Measurements from ENCODE around the gene BRPF3.

GRCh38 chr6:35810908-35812017 lies 6.1 kb downstream of the LHFPL5 start:
CAGE:
- cytosol, long polyA minus RNA: no peak
- cytosol, long polyA plus RNA: no peak
- long polyA plus RNA: no peak
- nucleus, long polyA minus RNA: no peak
- nucleus, long polyA plus RNA: no peak

DNA sequence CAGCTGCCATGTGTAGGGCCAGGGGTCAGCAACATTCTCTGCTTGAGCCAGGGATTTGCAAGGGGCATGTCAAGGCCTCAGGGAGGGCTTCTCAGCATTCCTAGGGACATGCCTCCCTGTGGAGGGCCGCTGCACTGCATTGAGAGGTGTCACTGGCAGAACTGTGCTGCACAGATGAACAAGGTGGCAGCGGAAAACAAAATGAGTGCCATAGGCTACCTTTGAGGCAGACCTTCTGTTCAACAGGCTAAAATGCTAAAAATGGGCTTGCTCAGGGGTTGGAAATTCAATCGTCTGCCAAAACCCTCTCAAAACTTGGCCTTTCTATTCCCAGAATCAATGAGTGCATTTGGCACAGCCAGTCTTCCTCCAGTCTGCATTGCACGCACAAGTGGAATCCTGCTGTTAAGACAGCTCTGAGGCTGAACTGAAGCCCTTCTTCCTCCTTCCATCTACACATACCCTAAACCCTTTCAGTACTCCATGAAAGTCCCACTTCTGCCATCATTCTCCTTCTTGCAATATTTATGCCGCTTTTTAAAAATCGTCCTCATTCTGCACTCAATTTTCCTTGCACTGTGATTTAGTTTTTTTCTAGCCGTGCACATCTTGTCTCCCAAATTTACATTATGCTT lies 51.7 kb upstream of the SRPK1 start:
CAGE:
- cytosol, long polyA minus RNA: no peak
- cytosol, long polyA plus RNA: no peak
- long polyA plus RNA: no peak
- nucleus, long polyA minus RNA: no peak
- nucleus, long polyA plus RNA: no peak

DNA sequence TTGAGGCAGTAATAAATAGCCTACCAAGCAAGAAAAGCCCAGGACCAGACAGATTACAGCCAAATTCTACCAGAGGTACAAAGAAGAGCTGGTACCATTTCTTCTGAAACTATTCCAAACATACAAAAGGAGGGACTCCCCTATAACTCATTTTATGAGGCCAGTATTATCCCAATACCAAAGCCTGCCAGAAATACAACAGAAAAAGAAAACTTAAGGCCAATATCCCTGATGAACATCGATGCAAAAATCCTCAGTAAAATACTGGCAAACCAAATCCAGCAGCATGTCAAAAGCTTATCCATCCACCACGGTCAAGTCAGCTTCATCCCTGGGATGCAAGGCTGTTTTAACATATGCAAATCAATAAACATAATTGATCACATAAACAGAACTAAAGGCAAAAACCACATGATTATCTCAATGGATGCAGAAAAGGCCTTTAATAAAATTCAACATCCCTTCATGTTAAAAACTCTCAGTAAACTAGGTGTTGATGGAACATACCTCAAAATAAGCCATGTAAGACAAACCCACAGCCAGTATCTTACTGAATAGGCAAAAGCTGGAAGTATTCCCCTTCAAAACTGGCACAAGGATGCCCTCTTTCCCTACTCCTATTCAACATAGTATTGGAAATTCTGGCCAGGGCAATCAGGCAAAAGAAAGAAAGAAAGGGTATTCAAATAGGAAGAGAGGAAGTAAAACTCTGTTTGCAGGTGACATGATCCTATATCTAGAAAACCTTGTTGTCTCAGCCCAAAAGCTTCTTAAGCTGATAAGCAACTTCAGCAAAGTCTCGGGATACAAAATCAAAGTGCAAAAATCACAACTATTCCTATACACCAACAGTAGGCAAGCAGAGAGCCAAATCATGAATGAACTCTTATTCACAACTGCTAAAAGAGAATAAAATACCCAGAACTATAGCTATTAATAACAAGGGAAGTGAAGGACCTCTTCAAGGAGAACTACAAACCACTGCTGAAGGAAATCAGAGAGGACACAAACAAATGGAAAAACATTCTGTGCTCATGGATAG lies 43.4 kb upstream of the MAPK13 start:
CAGE:
- cytosol, long polyA minus RNA: no peak
- cytosol, long polyA plus RNA: no peak
- long polyA plus RNA: no peak
- nucleus, long polyA minus RNA: no peak
- nucleus, long polyA plus RNA: no peak

CAGE:
- cytosol, long polyA minus RNA: no peak
- cytosol, long polyA plus RNA: no peak
- long polyA plus RNA: no peak
- nucleus, long polyA minus RNA: no peak
- nucleus, long polyA plus RNA: no peak
These were observed 32.4 kb upstream of the MAPK13 start for GRCh38 chr6:36097741-36098475.

CAGE:
- cytosol, long polyA minus RNA: no peak
- cytosol, long polyA plus RNA: no peak
- long polyA plus RNA: no peak
- nucleus, long polyA minus RNA: no peak
- nucleus, long polyA plus RNA: no peak
These were observed 21.0 kb upstream of the MAPK13 start for GRCh38 chr6:36108987-36110026.

CAGE:
- cytosol, long polyA minus RNA: no peak
- cytosol, long polyA plus RNA: no peak
- long polyA plus RNA: no peak
- nucleus, long polyA minus RNA: no peak
- nucleus, long polyA plus RNA: no peak
These were observed at the start of gene BRPF3 for GRCh38 chr6:36195790-36196853. BRPF3 (plus strand) TSS chr6:36196744.

DNA sequence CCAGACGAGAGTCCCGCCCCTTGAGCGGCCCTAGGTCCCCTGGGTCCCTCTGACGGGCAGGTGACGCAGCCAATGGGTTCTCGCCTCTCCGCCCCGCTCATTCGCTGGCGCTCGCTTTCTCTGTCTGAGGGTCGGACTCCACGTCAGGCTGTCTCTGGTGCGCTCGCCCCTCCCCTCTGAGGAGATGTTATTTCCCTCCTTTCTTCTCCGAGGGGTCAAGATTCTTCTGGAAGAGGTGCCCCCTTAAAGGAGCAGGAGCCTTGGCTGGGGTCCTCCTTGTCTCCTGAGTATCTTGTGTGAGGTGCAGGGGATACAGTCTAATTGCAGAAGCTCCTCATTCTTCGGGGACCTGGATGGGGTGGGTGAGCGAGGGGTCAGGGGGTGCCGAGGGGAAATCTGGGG lies 720 bp downstream of the BRPF3 start:
CAGE:
- cytosol, long polyA minus RNA: no peak
- cytosol, long polyA plus RNA: no peak
- long polyA plus RNA: no peak
- nucleus, long polyA minus RNA: no peak
- nucleus, long polyA plus RNA: no peak

GRCh38 chr6:36285048-36285744 lies 15.3 kb downstream of the PNPLA1 start:
CAGE:
- cytosol, long polyA minus RNA: no peak
- cytosol, long polyA plus RNA: no peak
- long polyA plus RNA: no peak
- nucleus, long polyA minus RNA: no peak
- nucleus, long polyA plus RNA: no peak

CAGE:
- cytosol, long polyA minus RNA: no peak
- cytosol, long polyA plus RNA: no peak
- long polyA plus RNA: no peak
- nucleus, long polyA minus RNA: no peak
- nucleus, long polyA plus RNA: no peak
These were observed 21.4 kb downstream of the PNPLA1 start for GRCh38 chr6:36291048-36291796.

CAGE:
- cytosol, long polyA minus RNA: no peak
- cytosol, long polyA plus RNA: no peak
- long polyA plus RNA: no peak
- nucleus, long polyA minus RNA: no peak
- nucleus, long polyA plus RNA: no peak
These were observed 6.6 kb upstream of the BNIP5 start for GRCh38 chr6:36343408-36343607.

DNA sequence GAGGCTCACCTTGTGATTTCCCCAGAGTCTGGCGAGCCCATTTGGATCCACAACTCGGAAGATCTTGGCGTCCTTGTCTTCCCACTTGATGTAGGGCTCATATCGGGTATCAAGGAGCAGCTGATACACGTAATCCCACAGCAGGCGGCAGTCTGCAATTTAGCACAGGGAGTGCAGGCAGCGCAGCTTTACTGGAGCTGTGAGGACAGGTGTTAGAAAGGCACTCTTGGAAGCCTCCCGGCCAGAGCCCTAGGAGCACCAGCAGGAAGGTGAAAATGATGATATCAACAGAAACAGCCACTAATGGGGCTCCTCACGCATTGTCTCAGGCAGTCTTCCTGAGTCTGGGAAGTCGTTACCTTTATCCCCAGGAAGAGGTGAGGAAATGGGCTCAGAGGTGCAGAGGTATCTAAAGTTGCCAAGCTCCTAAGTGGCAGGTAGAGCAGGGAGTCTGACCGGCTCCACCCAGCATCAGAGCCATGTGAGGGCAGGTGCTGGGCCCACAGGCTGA lies 18.5 kb downstream of the ETV7 start:
CAGE:
- cytosol, long polyA minus RNA: no peak
- cytosol, long polyA plus RNA: no peak
- long polyA plus RNA: no peak
- nucleus, long polyA minus RNA: no peak
- nucleus, long polyA plus RNA: no peak

DNA sequence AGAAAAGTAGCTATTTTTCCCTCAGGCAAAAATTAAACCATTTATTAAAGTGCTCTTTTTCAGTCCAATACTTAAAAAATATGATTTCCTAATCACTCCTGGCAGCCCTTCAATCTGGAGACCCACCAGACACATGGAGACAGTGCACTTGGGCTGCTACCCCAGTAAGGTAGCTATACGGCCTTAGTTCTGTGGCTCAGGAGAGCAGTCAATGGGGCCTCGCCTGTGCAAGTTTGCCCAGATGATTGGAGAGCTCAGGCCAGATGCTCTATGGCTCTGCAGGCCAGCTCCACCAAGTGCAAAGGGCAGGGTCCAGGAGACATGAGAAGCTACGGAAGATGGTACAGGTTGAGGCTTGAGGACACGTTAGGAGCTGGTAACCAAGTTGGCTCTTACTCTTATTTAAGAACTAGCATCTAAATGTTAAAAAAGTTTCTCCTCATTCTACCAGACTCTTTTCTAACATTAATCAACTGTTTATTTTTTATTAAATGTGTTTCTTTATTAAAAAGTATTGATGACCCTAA lies 30.7 kb downstream of the STK38 start:
CAGE:
- cytosol, long polyA minus RNA: no peak
- cytosol, long polyA plus RNA: no peak
- long polyA plus RNA: no peak
- nucleus, long polyA minus RNA: no peak
- nucleus, long polyA plus RNA: no peak

DNA sequence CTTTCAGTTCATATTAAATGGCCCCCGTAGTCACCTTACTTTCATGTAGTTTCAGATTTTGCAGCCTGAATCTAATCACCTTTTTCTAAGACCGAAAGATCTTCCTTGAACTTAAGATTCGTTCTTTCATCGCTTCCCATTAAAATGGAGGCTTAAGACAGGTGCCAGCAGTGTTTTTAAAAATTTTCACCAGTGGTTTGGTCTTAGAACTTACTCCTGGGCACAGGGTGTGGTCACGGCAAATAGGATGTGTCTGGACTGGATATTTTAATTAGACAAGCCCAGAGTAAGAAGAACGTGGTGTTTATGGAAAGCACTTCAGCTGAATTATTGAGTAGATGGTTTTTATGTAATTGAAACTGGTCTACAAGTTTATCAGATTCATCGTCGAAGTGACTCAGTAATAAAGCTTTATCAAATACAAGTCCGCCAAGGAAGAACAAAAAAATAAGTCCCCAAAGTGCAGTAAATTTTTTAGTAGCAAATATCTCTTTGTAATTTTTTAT lies 751 bp downstream of the SRSF3 start:
CAGE:
- cytosol, long polyA minus RNA: no peak
- cytosol, long polyA plus RNA: no peak
- long polyA plus RNA: no peak
- nucleus, long polyA minus RNA: no peak
- nucleus, long polyA plus RNA: no peak

GRCh38 chr6:36611217-36611642 lies 17.1 kb downstream of the SRSF3 start:
CAGE:
- cytosol, long polyA minus RNA: no peak
- cytosol, long polyA plus RNA: no peak
- long polyA plus RNA: no peak
- nucleus, long polyA minus RNA: no peak
- nucleus, long polyA plus RNA: no peak

DNA sequence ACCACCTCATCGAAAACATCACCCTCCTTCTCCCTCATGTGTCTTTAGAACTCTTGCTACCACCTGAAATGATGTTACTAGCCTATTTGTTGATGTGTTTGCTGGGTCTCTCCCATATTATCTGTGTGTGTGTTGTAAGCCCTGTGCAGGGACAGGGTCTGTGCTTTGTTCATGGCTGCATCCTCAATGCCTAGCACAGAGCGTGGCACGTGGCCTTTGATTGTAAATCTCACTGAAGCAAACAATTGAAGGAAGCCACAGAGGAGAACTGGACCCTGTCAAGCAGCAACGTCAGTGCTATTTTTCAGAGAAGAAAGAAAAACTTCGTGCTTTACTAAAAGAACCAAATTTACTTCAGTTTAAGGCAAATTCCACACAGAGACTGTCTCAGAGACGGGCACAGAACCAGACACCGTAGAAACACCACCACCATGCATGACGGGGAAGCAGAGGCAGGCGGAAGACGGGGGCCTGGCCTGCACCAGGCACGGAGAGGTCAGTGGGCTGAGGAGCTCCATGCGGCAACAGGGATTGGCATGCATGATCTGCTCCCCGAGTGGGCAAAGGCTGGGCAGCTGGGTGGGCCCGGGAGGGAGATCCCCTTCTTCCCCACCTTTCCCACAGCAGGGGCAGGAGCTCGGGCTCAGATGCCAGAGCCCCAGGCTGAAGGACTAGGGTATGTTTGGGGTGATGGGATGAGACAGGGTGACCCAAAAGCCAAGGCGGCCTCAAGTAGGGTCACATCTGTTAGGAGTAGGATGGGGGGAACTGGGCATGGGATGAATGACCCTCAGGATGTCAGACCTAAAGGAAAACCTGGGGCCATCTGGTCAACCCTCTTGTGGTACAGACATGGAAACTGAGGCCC lies 43.1 kb downstream of the RAB44 start:
CAGE:
- cytosol, long polyA minus RNA: no peak
- cytosol, long polyA plus RNA: no peak
- long polyA plus RNA: no peak
- nucleus, long polyA minus RNA: no peak
- nucleus, long polyA plus RNA: no peak

CAGE:
- cytosol, long polyA minus RNA: no peak
- cytosol, long polyA plus RNA: no peak
- long polyA plus RNA: no peak
- nucleus, long polyA minus RNA: no peak
- nucleus, long polyA plus RNA: no peak
These were observed 3.9 kb upstream of the CPNE5 start for GRCh38 chr6:36842887-36843711.

DNA sequence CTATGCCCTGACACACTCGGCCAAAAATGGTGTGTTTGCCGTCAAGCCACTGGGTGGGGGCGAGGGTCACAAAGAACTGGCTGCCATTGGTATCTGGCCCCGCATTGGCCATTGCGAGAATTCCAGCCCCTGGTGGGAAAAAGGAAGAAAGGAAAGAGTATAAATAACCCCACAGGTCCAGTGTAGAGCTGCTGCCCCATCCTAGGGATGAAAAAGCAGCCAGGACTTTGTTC lies 16.6 kb upstream of the CPNE5 start:
CAGE:
- cytosol, long polyA minus RNA: no peak
- cytosol, long polyA plus RNA: no peak
- long polyA plus RNA: no peak
- nucleus, long polyA minus RNA: no peak
- nucleus, long polyA plus RNA: no peak

GRCh38 chr6:36975514-36975921 lies 10.5 kb downstream of the MTCH1 start:
CAGE:
- cytosol, long polyA minus RNA: no peak
- cytosol, long polyA plus RNA: no peak
- long polyA plus RNA: no peak
- nucleus, long polyA minus RNA: no peak
- nucleus, long polyA plus RNA: no peak

CAGE:
- cytosol, long polyA minus RNA: no peak
- cytosol, long polyA plus RNA: no peak
- long polyA plus RNA: no peak
- nucleus, long polyA minus RNA: no peak
- nucleus, long polyA plus RNA: no peak
These were observed 1.5 kb upstream of the MTCH1 start for GRCh38 chr6:36987515-36987828.

DNA sequence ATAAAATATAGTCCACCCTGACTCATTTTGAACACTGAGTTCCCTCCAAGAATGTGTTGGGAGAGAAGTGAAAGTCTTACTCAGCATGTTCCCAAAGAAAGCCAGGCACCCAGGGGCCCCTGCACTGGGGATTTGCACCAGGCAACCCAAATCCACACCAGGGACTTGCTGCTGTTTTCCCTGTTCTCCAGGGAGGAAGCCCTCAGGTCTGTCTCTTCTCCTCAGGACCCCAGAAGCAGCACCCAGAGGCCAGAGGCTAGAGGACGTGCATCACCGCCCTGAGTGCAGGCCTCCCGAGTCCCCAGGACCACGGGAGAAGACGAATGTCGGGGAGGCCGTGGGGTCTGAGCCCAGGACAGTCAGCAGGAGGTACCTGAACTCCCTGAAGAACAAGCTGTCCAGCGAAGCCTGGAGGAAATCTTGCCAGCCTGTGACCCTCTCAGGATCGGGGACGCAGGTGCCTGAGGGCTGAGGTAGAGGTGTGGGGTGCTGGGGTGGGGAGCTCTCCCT lies 3.2 kb downstream of the FGD2 start:
CAGE:
- cytosol, long polyA minus RNA: no peak
- cytosol, long polyA plus RNA: no peak
- long polyA plus RNA: no peak
- nucleus, long polyA minus RNA: no peak
- nucleus, long polyA plus RNA: no peak